Liver (tissue), 9 donors: Measurements from ENCODE around the gene PRTG.

GRCh38 chr15:52797673-52798271 lies 7.6 kb upstream of the ONECUT1 start:
- PRO-cap, 5 experiments = peak in 2 of 5 experiments; most common plus-strand start chr15:52798210 (in 2)
- RAMPAGE, long total RNA, 2 experiments = no peak in any of the 2 experiments
- RRBS = 3% methylated on average over 13 of the region's 33 CpGs

DNA sequence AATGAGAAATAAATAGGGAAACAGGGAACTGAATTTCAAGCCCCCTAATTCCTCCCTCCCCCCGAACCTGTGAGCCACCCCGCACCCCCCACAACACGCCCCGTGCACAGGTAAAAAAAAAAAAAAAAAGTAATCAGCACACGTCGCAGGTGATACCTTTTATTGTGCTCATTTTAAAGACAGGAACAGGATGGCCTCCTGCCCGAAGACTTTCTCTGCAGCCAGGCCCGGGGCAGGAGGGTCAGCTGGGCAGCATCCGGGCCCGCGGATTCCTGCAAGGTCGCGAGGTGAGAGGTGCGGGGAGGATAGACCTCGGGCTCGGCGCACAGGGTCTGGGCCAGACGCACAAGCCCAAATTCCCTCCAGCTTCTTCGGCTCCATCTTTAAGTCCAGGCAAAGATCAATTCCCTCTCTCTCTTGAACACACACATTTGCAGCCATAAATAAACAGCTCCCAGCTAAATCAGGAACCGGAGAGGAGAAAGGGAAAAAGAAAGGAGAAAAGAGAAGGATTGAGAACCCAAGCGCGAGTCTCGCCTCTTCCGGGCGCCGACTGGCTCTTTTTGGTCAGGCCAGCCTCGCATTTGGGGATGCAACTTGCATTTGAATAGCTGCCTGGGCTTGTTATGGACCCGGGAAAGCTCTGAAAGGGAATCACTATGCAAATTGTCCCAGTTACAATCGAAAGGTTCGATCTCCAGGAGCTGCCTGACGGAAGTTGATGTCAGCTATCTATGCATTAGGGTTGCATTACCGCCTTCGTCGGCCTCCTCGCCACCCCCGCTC lies 14.4 kb upstream of the ONECUT1 start:
- PRO-cap, 5 experiments = peak in 3 of 5 experiments; most common plus-strand start position 171 of the sequence (in 3); most common minus-strand start position 217 of the sequence (in 1)
- RAMPAGE, long total RNA, 2 experiments = no peak in any of the 2 experiments
- RRBS = 2% methylated on average over 8 of the region's 36 CpGs

- PRO-cap, 5 experiments = peak in 3 of 5 experiments; most common plus-strand start chr15:53438383 (in 3); most common minus-strand start chr15:53438327 (in 2)
- RAMPAGE, long total RNA, 2 experiments = no peak in any of the 2 experiments
- RRBS = no CpG with 5 or more reads among the region's 3 CpGs
Measured at GRCh38 chr15:53437961-53438507, 321.4 kb downstream of the WDR72 start.

GRCh38 chr15:53976773-53977217 lies 1.4 kb upstream of the UNC13C start:
- PRO-cap, 5 experiments = no peak in any of the 5 experiments
- RAMPAGE, long total RNA, 2 experiments = no peak in any of the 2 experiments
- RRBS = no CpG with 5 or more reads among the region's 6 CpGs

- PRO-cap, 5 experiments = no peak in any of the 5 experiments
- RAMPAGE, long total RNA, 2 experiments = no peak in any of the 2 experiments
- RRBS = no CpG with 5 or more reads among the region's 2 CpGs
Measured at GRCh38 chr15:55246647-55246898, 43.0 kb downstream of the RAB27A start.

DNA sequence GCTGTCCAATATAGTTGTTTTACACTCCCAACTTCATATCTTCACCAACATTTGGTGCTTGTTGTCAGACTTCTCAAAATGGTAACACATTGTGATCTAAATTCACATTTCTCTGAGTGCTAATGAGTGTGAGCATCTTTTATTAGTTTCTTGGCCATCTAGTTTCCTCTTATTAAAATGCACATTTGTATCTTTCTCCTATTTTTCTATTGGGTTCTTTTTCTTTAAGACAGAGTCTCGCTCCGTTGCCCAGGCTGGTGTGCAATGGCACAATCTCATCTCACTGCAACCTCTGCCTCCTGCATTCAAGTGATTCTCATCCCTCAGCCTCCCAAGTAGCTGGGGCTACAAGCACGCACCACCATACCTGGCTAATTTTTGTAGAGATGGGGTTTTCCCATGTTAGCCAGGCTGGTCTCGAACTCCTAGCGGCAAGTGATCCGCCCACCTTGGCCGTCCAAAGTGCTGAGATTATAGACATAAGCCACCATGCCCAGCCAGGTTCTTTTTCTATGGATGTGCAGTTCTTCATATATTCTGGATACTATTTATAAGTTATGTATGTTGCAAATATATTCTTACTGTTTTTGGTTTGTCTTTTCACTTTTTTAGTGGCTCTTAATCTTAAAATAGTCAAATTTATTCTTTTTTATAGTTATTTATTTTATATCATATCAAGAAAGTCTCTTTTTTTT lies 30.8 kb downstream of the RAB27A start:
- PRO-cap, 5 experiments = no peak in any of the 5 experiments
- RAMPAGE, long total RNA, 2 experiments = no peak in any of the 2 experiments
- RRBS = no CpG with 5 or more reads among the region's 7 CpGs

- PRO-cap, 5 experiments = no peak in any of the 5 experiments
- RAMPAGE, long total RNA, 2 experiments = no peak in any of the 2 experiments
- RRBS = no CpG with 5 or more reads among the region's 6 CpGs
Measured at GRCh38 chr15:55647147-55647467, 59.0 kb upstream of the PYGO1 start.

GRCh38 chr15:55742465-55743390 lies at the start of gene PRTG:
Gene PRTG (minus strand): TSS chr15:55743152.
- PRO-cap, 5 experiments = peak in 1 of 5 experiments; most common plus-strand start chr15:55743176 (in 1)
- RAMPAGE, long total RNA, 2 experiments = no peak in any of the 2 experiments
- RRBS = 4% methylated on average over 56 of the region's 117 CpGs

GRCh38 chr15:55992868-55993476 lies 440 bp downstream of the NEDD4 start:
- PRO-cap, 5 experiments = peak in 4 of 5 experiments; most common plus-strand start chr15:55993108 (in 3); most common minus-strand start chr15:55993112 (in 1)
- RAMPAGE, long total RNA, 2 experiments = no peak in any of the 2 experiments
- RRBS = 2% methylated on average over 10 of the region's 51 CpGs

DNA sequence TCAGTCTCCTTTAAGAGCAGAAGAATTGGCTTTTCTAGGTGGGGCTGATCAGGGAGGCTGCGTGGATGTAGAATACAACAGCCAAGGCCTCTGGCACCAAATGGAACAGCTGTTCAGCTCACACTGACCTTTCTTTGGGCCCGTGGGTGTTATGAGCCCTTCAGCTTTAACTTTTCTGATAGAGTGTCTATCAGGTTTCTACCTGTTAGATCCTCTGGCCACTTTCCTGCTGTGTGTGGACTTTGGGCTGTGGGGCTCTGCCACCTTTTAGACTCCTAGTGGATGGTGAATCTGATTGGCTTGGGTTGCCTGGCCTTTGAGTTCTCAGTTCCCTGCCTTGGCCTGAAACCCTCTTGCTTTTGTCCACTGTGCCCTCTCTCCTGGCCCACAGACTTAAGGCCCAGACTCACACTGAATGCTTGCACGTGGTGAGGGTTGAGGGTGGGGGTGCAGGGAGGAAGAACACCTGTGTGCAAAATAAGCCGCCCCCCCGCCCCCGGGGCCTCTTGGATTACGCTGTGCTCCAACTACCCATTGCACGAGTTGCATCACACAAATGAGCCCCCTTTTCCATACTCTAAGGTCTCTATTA lies 1.3 kb upstream of the RFX7 start:
- PRO-cap, 5 experiments = peak in 5 of 5 experiments; most common plus-strand start position 327 of the sequence (in 2); most common minus-strand start position 216 of the sequence (in 5)
- RAMPAGE, long total RNA, 2 experiments = start-site peak on the minus strand in 1 of 2 experiments, centred at position 174 of the sequence, 42 reads per replicate
- RRBS = no CpG with 5 or more reads among the region's 8 CpGs

DNA sequence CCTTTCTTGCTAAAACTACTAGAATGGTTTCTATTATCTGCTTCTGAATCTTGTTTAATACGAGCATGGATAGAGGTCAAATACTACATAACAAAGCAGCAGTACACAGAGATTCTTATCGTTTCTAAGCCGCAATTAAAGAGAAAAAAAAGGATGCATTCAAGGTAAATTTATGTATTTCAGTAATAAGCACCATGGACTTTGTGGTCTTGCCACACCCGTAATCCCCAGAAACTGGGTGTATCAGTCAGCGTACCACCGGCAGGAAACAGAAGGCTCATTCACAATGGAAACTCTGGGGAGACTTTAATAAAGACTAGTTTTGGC lies 81.9 kb upstream of the ZNF280D start:
- PRO-cap, 5 experiments = no peak in any of the 5 experiments
- RAMPAGE, long total RNA, 2 experiments = no peak in any of the 2 experiments
- RRBS = no CpG with 5 or more reads among the region's 6 CpGs

GRCh38 chr15:57108822-57109491 lies 190.5 kb downstream of the TCF12 start:
- PRO-cap, 5 experiments = no peak in any of the 5 experiments
- RAMPAGE, long total RNA, 2 experiments = no peak in any of the 2 experiments
- RRBS = no CpG with 5 or more reads among the region's 2 CpGs

GRCh38 chr15:57170640-57171373 lies 205.5 kb upstream of the CGNL1 start:
- PRO-cap, 5 experiments = no peak in any of the 5 experiments
- RAMPAGE, long total RNA, 2 experiments = no peak in any of the 2 experiments
- RRBS = no CpG with 5 or more reads among the region's 1 CpG

DNA sequence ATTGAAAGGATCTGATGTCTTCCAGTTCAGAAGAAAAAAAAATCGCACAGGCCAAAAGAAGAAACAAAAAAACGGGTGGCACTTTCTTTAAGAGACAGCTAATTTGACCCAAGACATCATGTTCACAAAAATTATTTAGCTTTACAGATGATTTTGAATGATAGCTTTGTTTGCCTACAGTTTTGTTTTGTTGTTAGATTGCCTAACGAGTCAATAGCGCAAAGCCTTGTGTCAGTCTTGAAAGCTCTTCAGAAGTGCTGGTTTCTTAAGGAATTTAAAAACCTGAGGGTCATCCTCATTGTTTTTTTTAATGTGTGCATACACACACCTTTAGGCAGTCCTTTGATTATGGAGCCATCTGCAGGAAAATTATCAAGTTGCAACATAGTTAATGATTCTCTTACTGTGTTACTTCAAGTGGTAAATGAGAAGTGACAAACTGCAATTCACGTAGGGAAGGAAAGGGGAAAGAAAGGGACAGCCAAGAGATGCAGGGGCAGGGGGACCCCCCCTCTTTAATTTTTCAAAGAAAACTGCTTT lies 162.6 kb upstream of the CGNL1 start:
- PRO-cap, 5 experiments = no peak in any of the 5 experiments
- RAMPAGE, long total RNA, 2 experiments = no peak in any of the 2 experiments
- RRBS = no CpG with 5 or more reads among the region's 5 CpGs

DNA sequence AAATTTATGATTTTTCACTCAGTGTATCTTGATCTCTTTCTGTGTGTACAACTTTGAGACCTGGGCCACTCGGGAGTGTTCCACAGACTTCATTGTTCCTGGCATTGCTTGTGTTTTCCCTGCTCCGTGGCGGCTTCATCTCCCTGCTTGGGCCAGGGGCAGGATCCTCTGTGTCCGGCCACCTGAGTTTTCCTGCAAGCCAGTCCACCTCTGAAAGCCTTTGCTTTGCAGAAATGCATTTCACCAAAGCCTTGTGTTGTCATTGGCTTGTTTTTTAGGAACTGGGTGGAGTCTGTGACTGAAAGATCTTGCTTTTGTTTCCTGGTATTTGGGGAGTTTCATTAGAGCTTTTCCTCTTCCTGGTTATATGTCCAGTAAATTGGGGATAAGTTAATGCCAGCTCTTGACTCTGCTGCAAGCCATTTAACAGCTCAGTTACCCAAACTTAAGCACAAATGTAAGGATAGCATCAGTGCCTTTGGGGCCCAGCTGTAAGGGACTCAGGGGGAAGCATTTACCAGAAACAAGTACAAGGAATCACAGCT lies 23.7 kb downstream of the MYZAP start:
- PRO-cap, 5 experiments = no peak in any of the 5 experiments
- RAMPAGE, long total RNA, 2 experiments = no peak in any of the 2 experiments
- RRBS = no CpG with 5 or more reads among the region's 4 CpGs

- PRO-cap, 5 experiments = no peak in any of the 5 experiments
- RAMPAGE, long total RNA, 2 experiments = no peak in any of the 2 experiments
- RRBS = no CpG with 5 or more reads among the region's 10 CpGs
Measured at GRCh38 chr15:57633402-57633952, 41.8 kb downstream of the MYZAP start.

DNA sequence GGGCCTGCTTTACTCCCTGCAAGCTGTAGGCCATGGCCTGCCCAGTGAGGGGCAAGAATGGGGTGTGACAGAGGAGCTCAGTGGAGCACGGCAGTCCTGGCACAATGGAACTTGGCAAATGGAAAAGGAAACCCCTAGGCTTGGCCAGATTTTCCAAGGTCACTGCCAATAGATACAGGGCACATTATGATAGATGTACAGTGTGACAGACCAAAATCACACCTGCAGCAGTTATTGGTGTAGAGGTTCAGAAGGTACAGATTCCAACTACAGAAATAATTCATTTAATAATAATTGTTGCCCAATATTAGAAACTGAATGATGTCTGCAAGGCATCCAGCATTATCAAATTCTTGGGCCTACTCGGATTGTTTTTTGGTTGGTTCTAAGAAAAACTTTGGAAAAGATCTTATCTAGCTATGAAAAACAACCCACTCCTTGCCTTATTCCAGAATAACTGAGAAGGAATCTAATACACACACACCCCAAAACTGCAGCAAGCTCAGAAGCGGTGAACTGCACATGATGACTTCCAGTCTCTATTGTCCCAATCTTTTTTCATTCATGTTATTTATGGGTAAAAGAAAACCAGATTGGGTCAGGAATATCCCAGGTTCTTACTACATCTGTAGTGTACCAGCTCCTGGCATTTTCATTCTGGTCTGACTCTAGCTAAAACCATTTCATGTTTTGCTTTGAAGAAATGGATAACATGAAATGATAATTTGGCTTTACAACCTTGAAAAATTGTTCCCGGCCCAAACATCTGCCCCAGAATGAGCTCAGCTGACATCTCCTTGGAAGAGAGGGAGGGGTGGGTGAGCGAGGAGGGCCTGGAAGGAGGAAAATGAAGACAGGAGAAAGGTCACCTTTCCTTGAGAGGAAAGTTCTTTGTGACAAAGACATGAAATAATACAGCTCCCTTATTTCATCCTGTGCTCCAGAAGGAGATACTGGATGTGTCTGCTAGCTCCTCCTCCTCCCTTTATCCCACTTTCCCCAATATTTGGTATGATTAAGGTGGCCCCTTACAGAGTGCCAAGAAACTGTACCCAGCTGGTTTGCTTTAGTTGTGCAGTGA lies 111.2 kb downstream of the ALDH1A2 start:
- PRO-cap, 5 experiments = no peak in any of the 5 experiments
- RAMPAGE, long total RNA, 2 experiments = no peak in any of the 2 experiments
- RRBS = no CpG with 5 or more reads among the region's 5 CpGs

GRCh38 chr15:58064530-58065388 lies 752 bp downstream of the ALDH1A2 start:
- PRO-cap, 5 experiments = no peak in any of the 5 experiments
- RAMPAGE, long total RNA, 2 experiments = no peak in any of the 2 experiments
- RRBS = 16% methylated on average over 19 of the region's 49 CpGs

- PRO-cap, 5 experiments = no peak in any of the 5 experiments
- RAMPAGE, long total RNA, 2 experiments = no peak in any of the 2 experiments
- RRBS = no CpG with 5 or more reads among the region's 5 CpGs
Measured at GRCh38 chr15:58174761-58175091, 36.5 kb downstream of the AQP9 start.

GRCh38 chr15:58229115-58229930 lies 91.1 kb downstream of the AQP9 start:
- PRO-cap, 5 experiments = no peak in any of the 5 experiments
- RAMPAGE, long total RNA, 2 experiments = no peak in any of the 2 experiments
- RRBS = no CpG with 5 or more reads among the region's 11 CpGs